Tibial artery (tissue), 1 donor: ENCODE data around the genes WNK4, NBR1 and TMEM106A.

GRCh38 chr17:42762747-42763717 lies 2.0 kb downstream of the RAMP2 start:
- PRO-cap, result no peak

DNA sequence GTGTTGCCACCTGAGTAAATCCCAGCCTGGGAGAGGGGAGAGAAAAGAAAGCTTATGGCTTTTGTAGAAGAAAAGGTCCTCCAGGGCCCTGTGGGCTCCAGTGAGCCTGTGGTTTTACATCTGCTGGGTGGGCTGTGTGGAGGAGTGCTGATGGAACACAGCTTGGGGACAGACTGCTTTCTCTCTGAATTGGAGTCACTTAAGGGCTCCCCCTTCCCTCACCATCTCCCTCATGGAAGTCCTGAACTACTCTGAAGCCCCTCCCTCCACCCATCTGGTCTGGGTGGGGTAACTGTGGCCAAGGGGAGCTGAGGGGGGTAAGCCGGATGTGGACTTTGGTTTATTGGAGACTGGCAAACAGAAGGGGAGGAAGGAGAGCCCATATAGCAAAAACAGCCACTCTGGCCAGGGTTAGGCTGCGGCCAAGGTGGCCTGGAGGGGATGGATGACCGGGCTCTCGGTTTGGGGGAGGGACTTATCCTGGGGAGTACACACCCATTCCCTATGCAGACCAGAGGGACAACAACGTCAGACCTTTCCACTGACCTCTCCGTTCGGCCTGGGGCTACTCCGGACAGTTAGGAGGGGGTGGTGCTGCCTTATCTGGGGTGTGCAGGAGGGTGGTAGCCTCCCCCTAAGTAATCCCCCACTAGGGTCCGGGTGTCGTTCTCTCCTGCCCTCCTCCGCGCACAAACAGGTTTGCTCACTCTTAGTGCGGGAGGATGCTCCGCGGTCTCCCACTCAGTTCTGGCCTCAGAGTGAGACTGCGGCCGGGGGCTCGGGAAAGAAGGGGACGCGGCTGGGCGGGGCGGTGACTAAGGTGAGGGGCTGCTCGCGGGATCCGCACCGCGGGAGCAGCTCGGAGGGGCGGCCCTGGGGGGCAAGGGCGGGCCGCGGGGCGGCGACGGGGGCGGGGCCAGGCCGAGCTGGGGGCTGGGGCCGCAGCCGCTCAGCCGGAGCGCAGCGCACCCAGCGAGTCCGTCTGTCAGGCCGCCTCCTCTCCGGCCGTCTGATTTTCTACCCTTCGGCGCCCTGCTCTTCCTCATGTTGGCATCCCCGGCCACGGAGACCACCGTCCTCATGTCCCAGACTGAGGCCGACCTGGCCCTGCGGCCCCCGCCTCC lies at the start of gene WNK4:
WNK4 (plus strand) TSS at position 956 of the 1,124 bp plus-strand sequence.
- PRO-cap, result no peak

DNA sequence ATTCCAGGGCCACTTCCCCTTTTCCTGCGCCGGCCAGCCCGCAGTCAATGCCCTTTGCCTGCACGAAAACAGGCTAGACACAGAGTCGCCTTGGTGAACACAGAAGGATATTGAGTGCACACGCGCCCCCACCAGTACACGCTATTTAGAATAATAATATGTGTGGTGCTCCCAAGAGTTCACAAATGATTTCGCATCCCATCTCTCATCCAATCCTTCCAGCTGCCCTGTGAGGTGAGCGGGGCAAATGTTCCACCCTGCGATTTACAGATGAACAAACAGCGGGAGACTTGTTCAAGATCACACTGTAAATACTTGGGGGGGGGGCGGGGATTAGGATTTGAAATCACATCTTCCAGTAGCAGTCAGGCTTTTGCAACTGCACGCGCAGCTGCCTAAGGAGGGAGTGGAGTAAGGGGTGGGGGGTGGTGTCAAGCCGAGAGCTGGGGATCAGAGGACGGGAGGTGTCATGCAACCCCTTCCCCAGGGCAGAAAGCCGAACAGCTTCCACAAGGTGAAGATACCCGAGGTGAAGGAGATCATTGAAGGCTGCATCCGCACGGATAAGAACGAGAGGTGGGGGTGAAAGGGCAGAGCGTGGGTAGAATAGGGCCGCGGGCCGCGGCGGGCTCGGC lies 4.3 kb downstream of the WNK4 start:
- PRO-cap, result no peak

- PRO-cap, result no peak
These were observed 2.8 kb downstream of the COA3 start for GRCh38 chr17:42795449-42796348.

DNA sequence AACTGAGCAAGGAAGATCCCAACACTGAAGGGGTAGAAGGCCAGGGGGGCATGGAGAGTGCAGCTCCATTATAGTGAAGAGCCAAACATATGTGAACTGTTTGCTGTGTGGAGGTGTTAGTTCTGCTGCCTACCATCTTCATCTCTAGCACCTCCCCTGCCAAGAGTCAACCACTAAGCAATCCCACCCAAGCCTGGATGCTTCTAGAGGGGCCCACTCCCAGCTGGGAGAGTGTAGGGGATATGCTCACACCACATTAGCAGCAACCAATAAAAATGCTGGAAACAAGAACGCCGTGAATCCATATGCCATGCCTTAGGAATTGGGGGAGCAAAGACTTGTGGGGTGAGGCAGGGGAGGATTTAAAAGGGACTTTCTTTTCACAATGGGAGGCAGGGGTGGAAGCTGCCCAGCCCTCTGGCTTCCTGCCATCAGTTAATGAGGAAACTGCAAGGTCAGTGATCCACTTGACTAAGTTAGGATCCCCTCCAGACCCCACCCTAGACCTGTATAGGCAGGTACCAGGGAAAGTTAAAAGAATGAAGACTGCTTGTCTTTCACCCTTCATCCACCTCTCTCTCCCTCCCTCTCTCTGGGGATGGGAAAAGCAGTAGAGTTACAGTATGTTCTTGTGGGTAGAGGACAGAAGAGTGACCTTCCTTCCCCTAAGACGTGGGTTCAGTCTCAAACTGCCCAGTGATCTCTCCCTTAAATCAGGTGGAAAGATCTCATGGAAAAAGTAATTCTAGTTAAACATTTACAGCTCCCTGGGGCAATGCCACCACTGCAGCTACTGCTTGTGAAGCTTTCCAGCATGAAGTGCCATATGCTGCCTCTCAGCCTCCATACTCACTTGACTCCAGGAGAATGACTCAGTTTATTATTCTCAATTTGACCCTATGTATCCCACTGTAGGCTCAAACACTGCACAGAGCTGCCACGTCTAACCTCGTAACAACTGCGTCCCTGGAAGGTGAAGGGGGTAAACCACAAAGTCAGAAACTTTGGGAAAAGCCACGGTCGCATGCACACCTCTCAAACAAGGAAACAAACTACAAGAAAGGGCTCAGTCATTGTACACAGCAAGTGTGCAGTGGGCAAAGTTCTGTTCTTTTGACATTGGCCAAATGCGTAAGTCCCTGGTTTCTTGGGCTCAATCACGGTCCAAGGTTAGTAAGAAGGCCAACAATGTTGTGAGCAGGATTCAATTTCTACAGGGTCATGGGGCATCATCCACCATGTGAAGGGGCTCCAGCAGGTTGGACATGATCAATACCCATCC lies 1.3 kb downstream of the COA3 start:
- PRO-cap, result no peak

DNA sequence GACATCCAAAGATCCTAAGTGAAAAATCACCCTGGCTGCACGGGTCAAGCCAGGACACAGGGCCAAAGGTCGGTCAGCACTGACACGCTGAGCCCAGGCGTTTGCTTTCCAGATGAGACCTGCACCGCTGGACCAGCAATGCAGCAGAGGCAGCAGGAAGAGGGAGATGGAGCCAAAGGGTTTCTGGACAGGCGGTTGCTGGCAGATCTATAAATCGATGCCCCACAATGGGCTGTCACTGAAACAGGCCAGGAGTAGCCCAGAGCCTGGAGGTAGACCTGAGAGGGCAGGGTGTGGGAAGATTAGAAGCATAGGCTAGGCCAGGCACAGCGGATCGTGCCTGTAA lies 13.8 kb upstream of the G6PC1 start:
- PRO-cap, result no peak

- PRO-cap, result no peak
These were observed 7.4 kb upstream of the G6PC1 start for GRCh38 chr17:42893048-42893754.

- PRO-cap, result no peak
These were observed 5.5 kb upstream of the G6PC1 start for GRCh38 chr17:42895113-42895552.

- PRO-cap, result no peak
These were observed 2.2 kb upstream of the G6PC1 start for GRCh38 chr17:42898393-42898786.

DNA sequence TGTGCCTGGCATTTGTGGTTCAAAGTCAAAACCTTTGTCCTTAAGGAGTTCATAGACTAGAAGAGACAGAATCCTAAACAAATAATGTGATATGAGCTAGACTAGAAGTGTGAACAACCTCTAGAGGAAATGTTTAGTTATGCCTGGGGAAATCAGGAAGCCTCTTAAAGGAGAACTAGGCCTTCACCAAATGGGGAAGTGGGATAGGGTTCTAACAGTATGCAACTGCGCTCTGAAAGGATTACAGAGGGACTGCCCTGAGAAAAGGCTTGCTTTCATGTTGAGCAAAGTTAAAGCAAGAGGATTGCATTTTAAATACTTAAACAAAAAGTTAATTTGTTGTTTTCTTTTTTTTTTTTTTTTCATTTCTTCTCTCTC lies 4.9 kb downstream of the RUNDC1 start:
- PRO-cap, result no peak

DNA sequence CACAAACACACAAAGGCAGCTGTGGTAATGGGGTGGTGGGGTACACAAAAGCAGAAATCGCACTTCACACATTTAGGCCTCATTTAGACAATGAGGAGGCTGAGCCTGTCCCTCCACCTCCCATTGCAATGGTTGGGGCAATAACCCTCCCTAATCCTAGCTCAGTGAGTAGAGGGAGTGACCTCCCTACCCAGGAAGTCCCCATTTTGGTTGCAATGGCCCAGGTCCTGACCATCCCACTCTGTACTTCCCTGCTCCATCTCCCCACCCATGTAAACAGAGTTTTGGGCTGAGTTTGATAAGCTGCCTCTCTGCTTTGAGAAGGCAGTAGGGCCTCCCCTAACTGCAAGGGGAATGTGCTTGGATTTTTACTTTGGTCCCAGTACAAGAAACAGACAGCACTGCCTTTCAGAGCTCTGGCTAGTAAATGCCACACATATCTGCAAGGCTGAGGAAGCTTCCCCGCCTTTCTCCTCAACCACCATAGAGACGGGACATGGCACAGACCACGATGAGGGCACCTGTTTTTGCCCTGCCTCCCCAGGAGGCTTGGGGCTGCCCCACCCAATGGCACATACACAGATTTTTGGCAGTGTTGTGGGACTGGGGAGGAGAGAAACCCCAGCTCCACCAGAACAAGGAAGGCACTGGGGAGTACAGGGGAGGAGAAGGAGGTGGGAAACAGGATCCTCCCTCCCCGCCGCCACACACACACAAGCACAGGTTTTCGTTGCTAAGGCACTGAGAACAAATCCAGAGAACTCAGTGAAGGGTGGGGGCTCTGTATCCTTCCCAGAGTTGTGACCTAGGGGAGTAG lies 7.3 kb downstream of the VAT1 start:
- PRO-cap, result no peak

GRCh38 chr17:43017758-43018476 lies 4.3 kb downstream of the VAT1 start:
- PRO-cap, result no peak

- PRO-cap, result no peak
These were observed 40.6 kb downstream of the BRCA1 start for GRCh38 chr17:43084500-43085083.

GRCh38 chr17:43170895-43171794 lies at the start of gene NBR1:
NBR1 (plus strand) TSS chr17:43171214.
- PRO-cap, result bidirectional peak, plus-strand start at chr17:43171214, minus-strand start at chr17:43171045; bidirectional peak, plus-strand start at chr17:43171606, minus-strand start at chr17:43171582

DNA sequence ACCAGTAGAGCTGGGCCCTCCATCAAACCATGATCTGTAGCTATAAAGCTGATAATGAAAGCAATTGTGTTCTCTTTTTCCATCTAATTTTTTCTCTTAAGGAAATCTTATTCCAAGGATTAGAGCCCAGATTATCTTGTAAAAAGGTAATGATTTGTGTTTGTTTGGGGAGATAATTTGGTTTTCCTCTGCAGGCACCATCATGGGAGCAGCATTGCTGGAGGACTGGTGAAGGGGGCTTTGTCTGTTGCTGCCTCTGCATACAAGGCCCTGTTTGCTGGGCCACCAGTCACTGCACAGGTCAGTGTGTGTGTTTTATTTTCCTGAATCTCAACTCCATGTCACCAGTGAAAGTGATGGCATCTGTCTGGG lies 8.2 kb upstream of the TMEM106A start:
- PRO-cap, result no peak

DNA sequence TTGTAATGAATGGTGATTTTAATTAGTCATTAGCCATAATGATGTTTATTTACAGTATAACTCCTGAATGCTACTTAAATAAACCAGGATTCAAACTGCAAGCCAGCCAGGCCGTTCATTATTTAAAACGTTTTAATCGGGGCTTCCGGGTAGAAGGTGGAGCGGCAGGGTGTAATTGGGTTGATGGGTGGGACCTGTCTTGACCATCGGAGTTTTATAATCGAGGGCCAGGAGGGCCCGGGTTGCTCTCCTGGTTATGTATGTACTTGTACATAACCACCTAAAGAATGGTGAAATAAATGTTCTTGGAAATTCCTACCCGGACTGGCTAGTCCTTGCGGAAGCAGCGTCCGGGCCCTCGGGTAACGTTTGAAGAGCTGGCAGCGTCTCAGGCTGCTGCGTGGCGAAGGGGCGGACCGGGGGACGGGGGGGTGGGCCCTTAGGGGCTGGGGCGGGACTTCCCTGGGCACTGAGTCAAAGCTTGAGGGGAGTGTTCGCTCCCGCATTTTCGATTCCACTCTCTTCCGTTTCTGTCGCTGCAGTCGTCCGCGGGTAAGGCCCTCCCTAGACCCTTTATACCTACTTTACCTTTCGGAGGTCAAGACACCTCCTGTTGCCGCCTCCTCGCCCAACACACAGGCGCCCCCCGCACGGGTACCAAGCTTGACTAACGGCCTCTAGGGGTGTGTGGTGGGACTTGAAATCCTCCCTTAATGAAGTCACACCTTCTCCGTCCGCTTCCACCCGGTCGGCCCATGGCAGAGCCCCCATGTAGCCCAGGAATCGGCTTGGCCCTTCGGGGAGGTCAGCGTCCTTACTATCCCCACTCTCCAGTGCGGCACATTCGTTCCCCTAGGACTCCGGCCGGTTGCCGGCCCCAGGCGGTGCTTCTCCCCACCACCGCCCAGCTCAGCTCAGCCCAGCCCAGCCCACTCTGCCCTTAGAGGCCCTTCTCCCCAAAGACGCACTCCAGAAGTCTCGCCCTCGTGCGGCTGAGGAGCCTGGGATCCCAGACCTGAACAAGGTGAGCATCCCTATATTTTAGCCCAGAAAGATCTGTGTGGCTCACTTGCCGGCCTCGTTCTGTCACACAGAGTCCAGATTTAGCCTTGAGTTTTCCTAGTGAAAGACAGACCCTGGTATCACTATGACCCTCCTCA lies at the start of gene TMEM106A:
TMEM106A (plus strand) TSS at position 505 of the 1,160 bp plus-strand sequence.
- PRO-cap, result bidirectional peak, plus-strand start at position 505 of the sequence, minus-strand start at position 371 of the sequence

GRCh38 chr17:43384414-43385068 lies 14.3 kb upstream of the ARL4D start:
- PRO-cap, result no peak

GRCh38 chr17:43418727-43419655 lies 20.2 kb downstream of the ARL4D start:
- PRO-cap, result bidirectional peak, plus-strand start at chr17:43419101, minus-strand start at chr17:43418978

DNA sequence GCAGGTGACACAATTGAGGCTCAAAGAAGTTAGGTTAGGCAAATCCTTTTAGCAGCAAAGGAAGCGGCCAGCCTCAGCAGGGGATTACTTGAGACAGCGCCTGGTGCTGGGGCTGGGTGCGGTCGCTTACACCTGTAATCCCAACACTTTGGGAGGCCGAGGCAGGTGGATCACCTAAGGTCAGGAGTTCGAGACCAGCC lies 18.7 kb upstream of the DHX8 start:
- PRO-cap, result no peak

DNA sequence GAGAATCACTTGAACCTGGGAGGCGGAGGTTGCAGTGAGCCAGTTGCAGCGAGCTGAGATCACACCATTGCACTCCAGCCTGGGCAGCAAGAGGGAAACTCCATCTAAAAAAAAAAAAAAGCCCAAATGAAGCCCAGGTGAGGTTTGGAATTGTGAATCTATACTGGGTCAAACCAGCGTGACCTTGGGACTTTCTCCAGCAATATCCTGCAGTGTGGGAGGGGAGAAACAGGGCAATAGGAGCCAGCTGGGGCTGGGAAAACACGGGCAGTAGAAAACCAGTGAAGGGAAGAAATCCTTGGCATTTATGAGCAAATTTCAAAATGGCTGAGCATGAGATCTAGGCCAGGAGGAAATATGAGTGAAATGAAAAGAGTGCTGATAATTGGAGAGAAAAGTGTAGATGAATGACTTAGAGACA lies 8.1 kb upstream of the DHX8 start:
- PRO-cap, result no peak